ENCODE data around the gene FIGNL2.

- PRO-cap, 3 experiments = no peak in any of the 3 experiments
- RAMPAGE, long total RNA = no peak
Observed at GRCh38 chr12:51806751-51807298, 7.9 kb downstream of the TMDD1 start.

- PRO-cap, 3 experiments = no peak in any of the 3 experiments
- RAMPAGE, long total RNA = no peak
Observed at GRCh38 chr12:51848574-51849867, at the start of gene FIGNL2. Gene FIGNL2 (minus strand): TSS chr12:51848718.

DNA sequence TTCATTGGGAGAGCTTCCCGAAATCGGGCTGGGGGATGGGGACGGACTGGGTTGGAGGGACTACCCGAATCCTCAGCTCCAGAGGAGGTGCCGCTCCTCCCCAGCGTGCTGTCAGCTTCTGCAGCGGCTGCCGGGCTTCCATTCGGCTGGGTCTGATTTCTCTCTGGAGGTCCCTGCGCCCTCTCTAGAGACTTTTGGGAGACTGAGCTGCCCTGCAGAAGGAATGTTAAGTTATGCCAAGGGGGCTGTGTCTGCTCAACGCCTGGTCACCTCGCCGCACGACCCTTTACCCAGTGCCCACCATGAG is 15.9 kb upstream of the FIGNL2 start:
- PRO-cap, 3 experiments = no peak in any of the 3 experiments
- RAMPAGE, long total RNA = no peak

- PRO-cap, 3 experiments = no peak in any of the 3 experiments
- RAMPAGE, long total RNA = no peak
Observed at GRCh38 chr12:51884548-51884793, 3.4 kb upstream of the ANKRD33 start.

DNA sequence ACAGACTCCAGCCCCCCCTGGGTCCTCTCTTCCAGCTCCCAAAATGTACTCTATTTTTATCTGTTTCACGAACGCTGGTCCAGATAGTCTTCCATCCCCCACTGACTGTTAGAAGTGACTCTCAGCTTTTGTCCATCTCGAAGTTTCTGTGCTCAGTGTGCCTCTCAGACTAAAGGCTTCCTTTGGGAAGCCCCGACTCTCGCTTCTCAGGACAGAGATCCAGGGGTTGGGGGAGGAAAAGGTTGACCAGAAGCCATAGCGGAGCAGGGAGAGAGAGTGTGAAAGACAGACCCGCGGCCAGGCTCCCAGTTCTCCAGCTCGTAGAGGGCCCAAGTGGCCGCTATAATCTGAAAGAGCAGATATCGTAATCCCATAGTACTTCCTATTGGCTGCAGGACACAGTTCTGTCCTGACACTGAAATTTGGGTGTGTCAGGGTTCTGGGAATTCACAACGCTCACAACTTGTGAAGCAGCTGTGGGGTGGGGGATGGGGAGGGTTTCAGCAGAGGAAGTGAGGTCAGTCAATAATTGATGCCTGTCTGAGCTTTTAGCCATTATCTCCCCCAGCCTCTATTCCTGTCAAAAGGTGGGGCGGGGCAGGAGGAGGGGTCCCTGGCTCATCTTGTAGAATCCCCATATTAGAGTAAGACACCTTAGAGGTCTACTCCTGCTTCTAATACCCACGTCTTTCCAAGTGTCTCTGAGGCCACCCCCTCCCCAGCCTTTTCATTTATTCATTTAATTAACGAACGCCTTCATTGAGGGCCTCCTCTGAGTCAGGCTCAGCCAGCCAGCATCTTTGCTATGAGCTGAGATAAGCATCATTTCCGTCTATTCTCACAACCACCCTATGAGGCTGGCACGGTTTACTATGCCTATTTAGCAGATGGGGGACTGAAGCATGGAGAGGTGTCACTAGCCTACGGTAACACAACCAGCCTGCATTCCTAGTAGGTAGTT is 1.6 kb upstream of the ACVRL1 start:
- PRO-cap, 3 experiments = peak in 1 of 3 experiments; most common plus-strand start position 879 of the sequence (in 1)
- RAMPAGE, long total RNA = no peak

- PRO-cap, 3 experiments = peak in 2 of 3 experiments; most common minus-strand start chr12:51912239 (in 2)
- RAMPAGE, long total RNA = no peak
Observed at GRCh38 chr12:51911444-51912685, 4.6 kb downstream of the ACVRL1 start.

DNA sequence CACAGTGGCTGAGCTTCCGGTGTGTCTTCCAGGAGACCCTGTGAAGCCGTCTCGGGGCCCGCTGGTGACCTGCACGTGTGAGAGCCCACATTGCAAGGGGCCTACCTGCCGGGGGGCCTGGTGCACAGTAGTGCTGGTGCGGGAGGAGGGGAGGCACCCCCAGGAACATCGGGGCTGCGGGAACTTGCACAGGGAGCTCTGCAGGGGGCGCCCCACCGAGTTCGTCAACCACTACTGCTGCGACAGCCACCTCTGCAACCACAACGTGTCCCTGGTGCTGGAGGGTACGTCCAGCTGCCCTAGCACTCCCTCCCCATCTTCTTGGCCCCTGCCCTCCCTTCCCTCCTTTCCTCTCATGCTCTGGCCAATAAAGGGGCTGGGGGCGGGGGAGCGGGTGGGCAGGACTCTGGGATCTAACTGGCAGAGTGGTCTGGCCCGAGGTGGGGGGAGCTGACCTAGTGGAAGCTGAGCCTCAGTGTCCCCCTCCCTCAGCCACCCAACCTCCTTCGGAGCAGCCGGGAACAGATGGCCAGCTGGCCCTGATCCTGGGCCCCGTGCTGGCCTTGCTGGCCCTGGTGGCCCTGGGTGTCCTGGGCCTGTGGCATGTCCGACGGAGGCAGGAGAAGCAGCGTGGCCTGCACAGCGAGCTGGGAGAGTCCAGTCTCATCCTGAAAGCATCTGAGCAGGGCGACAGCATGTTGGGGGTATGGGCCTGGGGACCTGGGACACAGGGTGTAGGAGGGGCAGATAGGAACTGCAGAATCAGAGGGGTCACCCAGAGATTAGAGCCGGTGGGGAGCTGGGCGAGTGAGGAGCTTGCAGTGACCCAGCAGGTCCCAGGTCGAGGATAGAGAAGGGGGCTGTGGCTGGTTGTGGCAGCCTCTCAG is 6.0 kb downstream of the ACVRL1 start:
- PRO-cap, 3 experiments = no peak in any of the 3 experiments
- RAMPAGE, long total RNA = no peak

GRCh38 chr12:52008441-52009418 is 2.0 kb downstream of the TAMALIN start:
- PRO-cap, 3 experiments = no peak in any of the 3 experiments
- RAMPAGE, long total RNA = no peak

- PRO-cap, 3 experiments = no peak in any of the 3 experiments
- RAMPAGE, long total RNA = no peak
Observed at GRCh38 chr12:52009904-52010842, 3.4 kb downstream of the TAMALIN start.

- PRO-cap, 3 experiments = no peak in any of the 3 experiments
- RAMPAGE, long total RNA = no peak
Observed at GRCh38 chr12:52018655-52019567, 12.2 kb downstream of the TAMALIN start.

DNA sequence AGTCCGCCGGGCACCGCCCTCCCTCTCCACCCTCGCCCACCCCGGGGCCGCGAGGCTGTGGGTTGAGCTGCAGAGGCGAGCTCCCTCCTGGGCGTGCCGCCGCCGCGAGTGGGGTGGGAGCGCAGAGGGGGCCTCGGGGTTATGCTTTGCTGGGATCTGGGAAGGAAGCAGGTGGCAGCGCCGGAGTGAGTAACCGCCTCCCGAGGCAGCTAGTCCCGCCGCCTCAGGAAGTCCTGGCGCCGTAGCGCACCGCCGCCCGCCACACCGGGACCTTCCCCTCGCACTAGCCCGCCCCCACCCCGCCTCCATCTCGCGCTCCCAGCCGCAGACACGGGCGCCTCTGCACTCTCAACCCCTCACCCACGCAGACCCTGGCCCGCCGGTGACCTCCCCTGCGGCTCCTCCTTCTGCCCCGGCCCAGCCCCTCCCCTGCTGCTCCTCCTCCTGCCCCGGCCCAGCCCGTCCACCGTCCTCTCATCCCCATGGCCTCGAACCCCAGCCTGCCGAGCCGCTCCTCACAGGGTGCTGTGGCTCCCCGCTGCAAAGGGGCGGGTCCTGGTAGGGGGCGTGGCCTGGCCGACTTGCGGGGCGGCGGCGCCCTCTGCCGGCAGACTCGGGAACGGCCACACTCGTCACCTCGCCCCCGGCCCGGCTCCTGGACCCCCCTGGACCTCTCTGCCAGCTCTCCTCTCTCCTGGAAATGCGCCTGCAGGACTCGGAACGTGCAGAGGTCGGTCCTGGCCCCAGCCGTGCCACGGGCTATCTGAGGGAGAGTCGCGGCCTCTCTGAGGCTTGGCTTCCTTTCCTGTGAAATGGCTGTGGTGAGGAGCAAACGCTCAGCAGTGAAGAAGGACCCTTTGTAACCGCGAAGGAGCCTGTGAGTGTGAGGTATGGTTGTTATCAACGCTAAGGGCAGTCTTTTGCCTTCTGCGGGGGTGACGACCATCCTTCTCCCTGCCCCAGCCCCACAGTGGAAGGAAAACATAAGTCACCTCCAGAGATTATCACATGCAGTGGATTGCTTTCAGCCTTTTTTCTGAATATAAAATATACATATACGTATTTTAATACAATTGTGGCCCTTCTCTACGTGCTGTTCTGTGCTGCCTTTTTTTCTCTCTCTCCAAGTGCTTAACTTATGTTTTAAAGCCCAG is 16.9 kb downstream of the TAMALIN start:
- PRO-cap, 3 experiments = peak in 1 of 3 experiments; most common minus-strand start position 490 of the sequence (in 1)
- RAMPAGE, long total RNA = no peak

DNA sequence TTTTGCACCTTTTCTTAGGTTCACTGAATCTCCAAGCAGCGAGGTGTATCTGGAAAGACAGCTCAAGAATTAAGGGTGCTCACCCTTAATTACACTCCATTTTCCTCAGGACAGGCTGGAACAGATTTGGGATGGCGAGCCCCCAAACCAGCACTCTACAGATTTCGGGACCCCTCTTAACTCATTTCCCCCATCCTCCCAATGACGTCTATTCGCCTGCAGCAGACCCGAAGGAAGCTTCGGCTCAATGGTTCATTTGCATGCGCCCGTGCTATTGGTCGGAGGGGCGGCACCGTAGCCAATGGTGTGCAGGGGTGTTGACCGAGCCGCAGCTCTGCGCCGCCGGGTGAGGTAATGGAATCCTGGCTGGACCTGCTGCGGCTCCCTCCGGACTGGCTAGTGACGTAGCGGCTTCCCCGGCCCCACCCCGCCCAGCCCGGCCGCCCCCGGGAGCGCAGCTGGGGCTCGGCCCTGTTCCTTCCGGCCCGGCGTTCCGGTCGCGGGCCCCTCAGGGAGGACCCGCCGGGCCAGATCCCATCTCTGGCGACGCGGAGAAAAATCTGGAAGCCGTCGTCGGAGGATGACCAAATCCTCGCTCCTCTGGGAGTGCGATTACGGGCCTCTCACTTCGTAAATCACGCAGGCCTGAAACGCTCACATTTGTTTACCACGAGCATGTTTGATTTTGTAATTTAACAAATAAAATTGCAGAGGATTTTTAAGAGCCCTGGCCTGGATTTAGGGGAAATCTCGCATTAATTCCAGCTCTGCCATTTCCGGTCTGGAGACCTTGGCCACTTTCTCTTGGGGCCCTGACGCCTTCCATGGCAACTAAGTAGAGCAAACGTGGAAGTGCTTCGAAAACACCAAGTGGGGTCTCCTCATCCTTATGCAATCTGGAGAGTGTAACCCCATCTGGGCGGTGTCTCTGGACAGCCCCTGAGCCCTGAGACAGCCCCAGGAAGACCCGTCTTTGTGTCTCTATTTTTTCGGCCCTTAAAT is 18.2 kb upstream of the NR4A1 start:
- PRO-cap, 3 experiments = peak in 3 of 3 experiments; most common plus-strand start position 354 of the sequence (in 2); most common minus-strand start position 203 of the sequence (in 1)
- RAMPAGE, long total RNA = no peak

DNA sequence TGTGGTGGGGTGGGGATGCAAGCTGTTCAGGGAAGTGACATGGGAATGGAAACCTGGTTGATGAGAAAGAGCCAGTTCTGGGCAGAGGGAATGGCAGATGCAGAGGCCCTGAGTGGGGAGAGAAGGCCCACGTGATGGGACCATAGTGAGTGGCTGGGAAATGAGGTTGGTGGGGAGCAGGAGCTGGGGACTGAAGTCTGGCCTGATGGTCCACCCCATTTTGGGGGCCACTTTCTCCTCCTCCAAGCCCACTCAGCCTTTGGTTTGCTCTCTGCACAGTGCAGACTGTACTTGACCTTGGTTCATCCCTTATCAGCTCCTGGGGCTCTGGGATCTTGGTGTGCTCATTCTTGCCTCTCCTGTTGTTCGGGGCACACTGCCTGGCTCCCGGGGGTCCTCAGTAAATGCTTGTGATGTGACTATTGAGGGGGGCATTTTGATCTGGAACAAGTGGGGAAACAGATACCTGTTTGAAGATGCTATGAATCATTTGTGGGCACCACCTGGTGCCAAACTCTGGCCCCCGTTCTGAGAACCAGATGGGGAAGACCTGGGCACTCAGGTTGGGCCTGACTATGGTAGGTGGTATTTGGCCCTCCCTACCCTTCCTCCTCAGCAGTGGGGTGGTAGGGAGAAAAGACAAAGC is 11.3 kb upstream of the NR4A1 start:
- PRO-cap, 3 experiments = no peak in any of the 3 experiments
- RAMPAGE, long total RNA = no peak

GRCh38 chr12:52044883-52045285 is 6.4 kb upstream of the NR4A1 start:
- PRO-cap, 3 experiments = no peak in any of the 3 experiments
- RAMPAGE, long total RNA = no peak

DNA sequence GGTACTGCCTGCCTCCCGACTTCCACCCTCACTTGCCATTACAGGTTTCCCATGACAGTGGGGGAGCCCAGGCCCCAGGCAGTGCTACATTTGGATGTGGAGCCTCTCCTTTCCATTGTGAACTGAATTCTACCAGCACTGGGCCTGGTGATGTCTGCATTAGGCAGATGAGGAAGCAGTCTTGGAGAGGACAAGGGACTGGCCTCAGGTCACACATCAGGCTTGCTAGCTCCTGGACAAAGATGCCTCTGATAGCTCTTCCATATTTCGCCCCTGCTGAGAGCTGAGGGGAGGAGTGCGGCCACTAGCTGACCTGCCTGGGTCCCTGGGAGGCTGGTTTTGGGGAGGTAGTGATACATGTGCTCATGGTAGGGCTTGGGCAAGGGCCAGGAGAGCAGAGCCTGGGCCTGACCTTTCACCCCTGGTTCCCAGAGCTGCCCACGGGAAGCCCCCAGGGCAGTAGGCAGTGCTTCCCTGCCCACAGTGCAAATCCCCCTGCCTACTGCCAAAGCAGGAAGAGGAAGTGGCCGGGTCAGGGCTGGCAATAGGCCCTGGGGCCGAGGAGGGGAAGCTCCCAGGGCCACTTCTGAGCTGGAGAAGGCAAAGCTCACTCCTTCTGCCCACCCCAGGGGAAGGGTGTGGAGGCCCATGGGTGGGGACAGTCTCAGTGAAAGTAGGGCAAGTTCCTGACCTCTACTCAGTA is 5.7 kb upstream of the NR4A1 start:
- PRO-cap, 3 experiments = no peak in any of the 3 experiments
- RAMPAGE, long total RNA = no peak

GRCh38 chr12:52055383-52056020 is 4.3 kb downstream of the NR4A1 start:
- PRO-cap, 3 experiments = no peak in any of the 3 experiments
- RAMPAGE, long total RNA = no peak

DNA sequence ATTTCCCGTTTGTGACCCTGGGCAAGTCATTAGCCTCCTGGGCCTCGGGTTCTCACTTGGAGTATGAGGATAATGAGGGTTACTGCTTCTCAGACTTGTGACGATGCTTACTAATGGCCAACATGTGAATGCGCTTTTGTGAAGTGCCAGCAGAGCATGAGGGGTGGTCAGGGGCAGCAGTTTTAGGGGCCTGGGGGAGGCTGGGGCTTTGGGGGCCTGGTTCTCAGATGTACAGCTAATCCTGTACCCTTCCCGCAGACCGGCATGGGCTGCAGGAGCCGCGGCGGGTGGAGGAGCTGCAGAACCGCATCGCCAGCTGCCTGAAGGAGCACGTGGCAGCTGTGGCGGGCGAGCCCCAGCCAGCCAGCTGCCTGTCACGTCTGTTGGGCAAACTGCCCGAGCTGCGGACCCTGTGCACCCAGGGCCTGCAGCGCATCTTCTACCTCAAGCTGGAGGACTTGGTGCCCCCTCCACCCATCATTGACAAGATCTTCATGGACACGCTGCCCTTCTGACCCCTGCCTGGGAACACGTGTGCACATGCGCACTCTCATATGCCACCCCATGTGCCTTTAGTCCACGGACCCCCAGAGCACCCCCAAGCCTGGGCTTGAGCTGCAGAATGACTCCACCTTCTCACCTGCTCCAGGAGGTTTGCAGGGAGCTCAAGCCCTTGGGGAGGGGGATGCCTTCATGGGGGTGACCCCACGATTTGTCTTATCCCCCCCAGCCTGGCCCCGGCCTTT is 7.4 kb downstream of the NR4A1 start:
- PRO-cap, 3 experiments = no peak in any of the 3 experiments
- RAMPAGE, long total RNA = no peak

DNA sequence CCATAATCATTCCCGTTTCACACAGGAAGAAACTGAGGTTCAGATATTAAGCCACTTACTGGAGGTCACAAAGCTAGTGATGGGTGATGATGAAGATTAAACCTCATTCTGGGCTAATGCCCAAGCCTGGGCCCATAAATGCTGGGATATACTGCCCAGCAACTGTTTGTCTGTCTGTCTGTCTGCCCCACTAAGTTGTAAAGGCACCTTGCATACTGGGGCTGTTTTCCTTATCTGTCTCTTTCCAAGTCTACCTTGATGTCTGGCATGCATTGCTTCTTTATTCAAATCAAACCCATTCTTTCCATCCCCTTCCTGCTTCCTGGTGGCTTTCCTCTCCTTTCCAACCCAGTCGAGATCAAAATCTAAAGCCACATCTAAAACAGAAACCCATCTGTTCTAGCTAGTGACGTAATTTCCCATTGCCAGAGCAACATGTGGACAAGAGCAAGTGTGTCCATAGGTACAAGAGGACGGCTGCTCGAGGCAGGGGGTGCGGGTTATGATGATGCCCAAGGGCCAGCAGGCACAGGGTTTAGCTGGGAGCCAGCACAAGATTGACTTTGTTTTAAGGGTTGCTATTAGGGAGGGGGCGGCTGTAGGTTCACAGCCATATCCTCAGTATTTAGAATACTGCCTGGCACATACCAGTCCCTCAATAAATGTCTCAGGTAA is 7.1 kb downstream of the KRT80 start:
- PRO-cap, 3 experiments = no peak in any of the 3 experiments
- RAMPAGE, long total RNA = no peak

- PRO-cap, 3 experiments = no peak in any of the 3 experiments
- RAMPAGE, long total RNA = no peak
Observed at GRCh38 chr12:52200331-52200671, 8.5 kb upstream of the KRT80 start.

DNA sequence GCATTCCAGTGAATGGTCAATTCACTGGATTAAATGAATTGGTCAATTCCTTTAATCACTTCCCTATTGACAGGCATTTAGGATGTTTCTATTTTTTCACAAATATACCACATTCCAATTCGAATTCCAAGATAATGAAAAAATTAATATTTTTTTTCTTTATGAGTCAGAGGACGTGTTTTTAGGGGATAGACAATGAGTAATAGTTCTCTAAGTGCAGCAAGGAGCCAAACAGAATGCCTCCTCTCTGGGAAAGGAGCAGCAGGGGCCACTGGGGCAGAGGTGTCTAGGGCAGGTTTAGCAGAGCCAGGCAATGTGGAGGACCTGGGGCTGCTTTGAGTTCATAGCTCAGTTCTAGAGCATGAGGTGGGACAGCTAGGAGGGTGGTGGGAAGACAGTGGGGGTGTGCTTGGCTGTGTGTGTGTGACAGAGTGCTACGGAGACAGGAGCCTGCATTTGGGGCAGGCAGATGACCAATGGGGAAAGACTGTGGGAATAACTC is 2.7 kb upstream of the KRT7 start:
- PRO-cap, 3 experiments = no peak in any of the 3 experiments
- RAMPAGE, long total RNA = no peak

Measured in cerebellum (tissue), 5 donors.